Left lung (tissue), 1 donor: ENCODE results near the genes STARD3 and PGAP3.

DNA sequence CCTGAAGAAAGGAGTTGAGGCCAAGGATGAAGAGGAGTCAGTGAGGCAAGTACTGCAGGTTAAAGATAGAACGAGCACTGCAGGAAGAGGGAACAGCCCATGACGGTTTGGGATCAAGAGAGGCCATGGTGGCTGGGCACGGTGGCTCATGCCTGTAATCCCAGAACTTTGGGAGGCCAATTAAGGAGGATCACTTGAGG lies 19.0 kb downstream of the PSMB3 start:
- PRO-cap = unidirectional peak, plus-strand start at position 73 of the sequence

DNA sequence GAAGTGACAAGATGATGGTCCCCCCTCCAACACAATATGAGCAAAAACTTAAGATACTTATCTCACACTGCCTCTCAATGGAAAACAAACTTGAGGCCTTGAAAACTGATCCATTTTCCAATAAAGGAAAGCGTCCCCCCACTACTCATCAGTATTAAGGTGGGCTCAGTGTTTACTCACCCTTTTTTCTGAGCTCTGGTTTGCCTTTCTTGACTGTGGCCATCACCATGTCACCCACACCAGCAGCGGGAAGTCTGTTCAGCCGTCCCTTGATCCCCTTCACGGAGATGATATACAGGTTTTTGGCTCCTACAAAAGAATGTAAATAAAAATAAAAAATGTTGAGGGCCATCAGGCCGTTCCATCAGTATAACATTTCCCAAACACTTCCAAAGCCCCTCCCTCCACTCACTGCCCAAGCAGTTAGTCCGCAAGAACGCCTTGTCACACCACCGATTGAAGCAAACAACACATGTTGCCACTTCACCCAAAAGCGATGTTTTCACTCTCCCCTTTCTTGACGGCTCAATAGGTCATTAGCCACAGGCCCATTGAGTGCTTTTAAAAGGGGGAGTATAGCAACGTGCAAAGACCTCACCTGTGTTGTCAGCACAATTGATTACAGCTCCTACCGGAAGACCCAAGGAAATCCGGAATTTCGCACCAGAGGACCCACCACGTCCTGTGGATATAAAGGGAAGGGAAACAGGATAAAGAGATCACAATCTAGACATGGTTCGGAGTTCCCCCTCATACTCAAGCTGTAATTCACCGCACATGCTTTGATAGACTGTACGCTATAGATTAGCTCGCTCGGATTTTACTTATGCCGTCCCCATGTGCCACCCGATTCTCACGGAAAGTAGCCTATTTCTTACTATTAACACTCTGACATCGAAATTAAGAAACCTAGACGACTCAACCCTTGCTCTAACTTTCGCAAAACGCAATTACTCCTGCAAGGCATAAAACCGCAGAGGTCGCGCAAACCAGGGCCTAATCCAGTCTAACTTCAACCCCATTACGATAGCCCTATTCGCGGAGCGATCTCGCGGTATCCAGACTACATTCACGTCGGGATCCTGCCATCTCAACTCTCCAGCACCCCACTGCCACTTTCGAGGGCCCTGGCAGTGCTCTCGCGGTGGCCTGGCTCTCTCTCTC lies 715 bp downstream of the RPL23 start:
- PRO-cap = unidirectional peak, minus-strand start at position 150 of the sequence; bidirectional peak, plus-strand start at position 1,115 of the sequence, minus-strand start at position 1,073 of the sequence

GRCh38 chr17:38867129-38867788 lies 2.6 kb upstream of the LASP1 start:
- PRO-cap = unidirectional peak, plus-strand start at chr17:38867644

- PRO-cap = bidirectional peak, plus-strand start at chr17:38869462, minus-strand start at chr17:38869078
Observed at GRCh38 chr17:38869147-38869739, 615 bp upstream of the LASP1 start.

GRCh38 chr17:38879732-38880364 lies 10.0 kb downstream of the LASP1 start:
- PRO-cap = no peak

DNA sequence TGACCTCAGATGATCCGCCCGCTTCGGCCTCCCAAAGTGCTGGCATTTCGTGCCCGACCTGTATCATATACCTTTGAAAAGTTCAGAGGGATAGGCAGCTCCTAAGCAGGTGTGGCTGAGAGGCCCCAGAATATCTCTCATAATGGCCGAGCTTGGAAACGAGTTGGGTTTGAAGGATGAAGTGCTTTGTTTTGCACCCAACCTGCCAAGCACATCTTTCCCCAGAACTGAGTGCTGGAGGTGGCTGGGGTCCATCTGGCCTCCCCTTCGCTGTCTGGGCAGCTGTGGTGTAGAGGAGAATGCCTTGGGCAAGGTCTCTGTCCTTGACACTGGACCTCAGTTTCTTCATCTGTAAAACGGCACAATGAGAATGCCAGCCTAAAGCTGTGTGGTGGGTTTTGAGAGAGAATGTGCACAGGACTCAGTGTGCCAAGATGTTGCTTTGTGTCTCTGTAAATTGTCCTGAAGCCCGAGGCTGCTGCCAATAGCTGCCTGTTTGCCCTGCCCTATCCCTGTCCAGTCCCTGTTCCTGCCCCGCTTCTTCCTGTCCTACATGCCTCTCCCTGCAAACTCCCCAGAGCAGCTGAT lies 15.2 kb downstream of the LASP1 start:
- PRO-cap = no peak

DNA sequence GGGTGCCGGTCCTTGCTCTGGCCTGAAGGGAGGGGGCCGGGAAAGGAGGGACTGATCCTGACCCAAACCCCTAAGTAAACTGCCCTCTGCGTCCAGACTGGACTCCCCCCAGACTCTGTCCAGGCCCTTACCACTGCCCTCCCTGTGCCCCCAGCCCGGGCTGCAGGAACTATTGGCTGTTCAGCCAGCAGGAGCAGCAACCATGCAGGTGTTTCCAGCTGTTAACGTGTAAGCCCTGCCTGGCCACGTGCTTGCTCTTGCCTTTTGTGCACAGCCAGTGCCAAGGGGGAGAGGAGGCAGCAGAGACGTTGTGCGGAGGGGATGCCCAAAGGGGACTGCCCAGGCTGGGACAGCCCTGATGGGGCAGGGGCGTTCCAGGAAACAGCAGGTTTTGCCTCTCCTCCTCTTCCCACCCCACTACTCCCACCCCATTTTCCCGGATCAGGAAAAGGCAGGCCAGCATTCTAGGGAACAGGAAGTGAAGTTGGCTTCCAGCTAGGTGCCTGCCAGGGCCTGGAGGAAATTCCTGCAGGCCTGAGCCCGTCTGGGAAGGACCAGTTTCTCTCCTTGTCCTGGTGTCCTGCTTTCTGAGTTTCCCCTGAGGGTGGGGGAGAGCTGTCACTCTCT lies 38.8 kb downstream of the LASP1 start:
- PRO-cap = unidirectional peak, plus-strand start at position 307 of the sequence

DNA sequence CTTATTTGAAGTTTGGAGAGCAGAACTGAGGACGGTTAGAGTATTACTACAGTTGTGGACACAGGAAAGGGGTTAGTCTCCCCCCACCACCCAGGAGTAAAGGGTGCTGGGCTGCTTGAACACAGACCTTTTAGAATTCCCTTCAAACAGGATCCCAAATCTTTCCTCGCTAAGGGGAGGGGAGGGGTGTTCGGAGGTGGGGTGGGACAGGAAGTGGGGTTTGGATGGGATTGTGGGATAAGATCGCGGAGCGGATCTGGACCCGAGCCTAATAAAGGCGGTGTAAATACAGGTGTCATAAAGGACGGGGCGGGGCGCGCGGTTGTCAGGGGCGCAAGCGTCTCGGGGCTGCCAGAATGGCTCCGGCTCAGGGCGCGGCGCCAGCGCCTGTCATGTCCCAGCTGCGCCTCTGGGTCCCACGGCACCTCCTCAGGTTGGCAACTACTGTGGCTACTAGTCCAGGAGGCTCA lies 59.8 kb upstream of the FBXO47 start:
- PRO-cap = unidirectional peak, plus-strand start at position 354 of the sequence

GRCh38 chr17:39191736-39192156 lies 5.7 kb downstream of the CACNB1 start:
- PRO-cap = no peak

DNA sequence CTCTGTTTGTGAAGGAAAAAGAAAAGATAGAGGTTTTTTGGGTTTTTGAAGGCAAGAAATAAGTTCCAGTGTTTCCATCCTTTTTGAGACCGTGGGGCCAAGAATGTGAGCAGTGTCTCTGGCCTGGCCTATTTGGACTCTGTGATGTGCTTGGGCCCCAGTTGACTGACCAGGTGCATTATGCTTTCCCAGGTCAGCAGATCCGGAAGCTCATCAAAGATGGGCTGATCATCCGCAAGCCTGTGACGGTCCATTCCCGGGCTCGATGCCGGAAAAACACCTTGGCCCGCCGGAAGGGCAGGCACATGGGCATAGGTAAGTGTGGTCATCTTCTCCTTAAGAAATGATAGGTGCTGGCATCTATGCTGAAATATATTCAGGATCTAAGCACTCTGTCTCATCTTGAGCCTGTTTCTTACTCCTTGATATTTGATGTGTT lies 2.1 kb downstream of the RPL19 start:
- PRO-cap = no peak

- PRO-cap = bidirectional peak, plus-strand start at chr17:39632366, minus-strand start at chr17:39632364
Observed at GRCh38 chr17:39631990-39633077, 4.6 kb upstream of the STARD3 start.

- PRO-cap = bidirectional peak, plus-strand start at chr17:39637165, minus-strand start at chr17:39637020
Observed at GRCh38 chr17:39636907-39638098, at the start of gene STARD3. Gene STARD3 (plus strand): TSS chr17:39637144.

DNA sequence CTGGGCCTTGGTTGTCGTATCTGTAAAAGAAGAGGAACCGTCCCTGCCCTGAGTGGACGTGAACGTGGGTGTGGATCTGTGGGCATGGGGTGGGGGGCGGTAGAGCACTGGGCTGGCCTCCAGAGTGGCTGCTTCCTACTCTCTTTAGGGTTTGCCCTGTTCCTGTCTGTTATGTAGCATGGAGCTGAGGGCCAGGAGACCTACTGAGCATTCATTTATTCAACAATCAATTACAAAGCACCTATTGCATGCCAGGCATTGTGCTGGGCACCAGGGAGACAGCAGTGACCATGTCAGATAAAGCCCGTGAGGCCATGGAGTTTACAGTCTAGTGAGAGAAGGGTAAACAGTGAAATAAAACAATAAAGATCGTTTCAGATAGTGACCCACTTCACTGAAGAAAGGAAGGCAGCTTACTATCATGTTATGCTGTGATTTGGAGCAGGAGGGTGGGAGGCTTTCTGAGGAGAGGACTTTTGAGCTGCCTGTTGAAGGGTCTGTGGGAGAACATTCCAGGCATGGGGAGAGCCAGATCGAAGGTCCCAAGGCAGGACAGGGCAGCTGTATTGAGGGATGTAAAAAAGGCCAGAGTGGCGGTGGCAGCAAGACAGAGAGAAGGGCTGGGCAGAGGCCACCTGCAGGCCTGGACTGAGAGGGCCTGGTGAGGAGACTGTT lies 12.9 kb upstream of the TCAP start:
- PRO-cap = no peak

DNA sequence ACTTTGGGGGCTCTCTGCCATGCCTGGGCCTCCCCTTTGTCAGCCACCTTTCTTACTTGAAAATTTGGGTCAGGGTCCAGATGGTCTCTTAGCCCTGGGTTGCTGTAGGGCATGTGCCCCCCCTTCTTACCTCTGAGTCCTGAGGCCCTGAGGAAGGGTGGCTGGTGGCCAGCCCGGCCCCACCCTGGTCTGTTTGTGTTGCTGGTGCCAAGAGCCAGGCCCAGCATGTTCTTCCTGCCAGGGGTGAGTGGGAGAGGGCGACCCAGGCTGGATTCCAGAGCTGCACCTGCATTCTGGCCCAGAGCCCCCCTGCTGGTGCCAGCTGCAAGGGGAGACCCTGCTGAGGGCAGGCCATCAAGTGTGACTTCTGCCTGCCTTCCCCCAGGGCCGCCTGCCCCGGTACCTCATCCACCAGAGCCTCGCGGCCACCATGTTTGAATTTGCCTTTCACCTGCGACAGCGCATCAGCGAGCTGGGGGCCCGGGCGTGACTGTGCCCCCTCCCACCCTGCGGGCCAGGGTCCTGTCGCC lies 2.7 kb upstream of the TCAP start:
- PRO-cap = no peak

DNA sequence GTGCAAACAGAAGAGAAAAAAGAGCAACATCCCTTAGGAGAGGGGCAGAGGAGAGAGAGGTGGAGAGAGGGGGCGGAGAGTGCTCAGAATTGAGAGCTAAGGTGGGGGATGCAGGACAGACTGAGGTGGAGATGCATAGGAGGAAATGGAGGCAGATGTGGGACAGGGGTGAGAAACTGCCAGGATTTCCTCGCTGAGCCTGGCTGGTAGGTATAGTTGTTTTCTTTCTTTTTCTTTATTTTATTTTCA lies 487 bp downstream of the PNMT start:
- PRO-cap = no peak

DNA sequence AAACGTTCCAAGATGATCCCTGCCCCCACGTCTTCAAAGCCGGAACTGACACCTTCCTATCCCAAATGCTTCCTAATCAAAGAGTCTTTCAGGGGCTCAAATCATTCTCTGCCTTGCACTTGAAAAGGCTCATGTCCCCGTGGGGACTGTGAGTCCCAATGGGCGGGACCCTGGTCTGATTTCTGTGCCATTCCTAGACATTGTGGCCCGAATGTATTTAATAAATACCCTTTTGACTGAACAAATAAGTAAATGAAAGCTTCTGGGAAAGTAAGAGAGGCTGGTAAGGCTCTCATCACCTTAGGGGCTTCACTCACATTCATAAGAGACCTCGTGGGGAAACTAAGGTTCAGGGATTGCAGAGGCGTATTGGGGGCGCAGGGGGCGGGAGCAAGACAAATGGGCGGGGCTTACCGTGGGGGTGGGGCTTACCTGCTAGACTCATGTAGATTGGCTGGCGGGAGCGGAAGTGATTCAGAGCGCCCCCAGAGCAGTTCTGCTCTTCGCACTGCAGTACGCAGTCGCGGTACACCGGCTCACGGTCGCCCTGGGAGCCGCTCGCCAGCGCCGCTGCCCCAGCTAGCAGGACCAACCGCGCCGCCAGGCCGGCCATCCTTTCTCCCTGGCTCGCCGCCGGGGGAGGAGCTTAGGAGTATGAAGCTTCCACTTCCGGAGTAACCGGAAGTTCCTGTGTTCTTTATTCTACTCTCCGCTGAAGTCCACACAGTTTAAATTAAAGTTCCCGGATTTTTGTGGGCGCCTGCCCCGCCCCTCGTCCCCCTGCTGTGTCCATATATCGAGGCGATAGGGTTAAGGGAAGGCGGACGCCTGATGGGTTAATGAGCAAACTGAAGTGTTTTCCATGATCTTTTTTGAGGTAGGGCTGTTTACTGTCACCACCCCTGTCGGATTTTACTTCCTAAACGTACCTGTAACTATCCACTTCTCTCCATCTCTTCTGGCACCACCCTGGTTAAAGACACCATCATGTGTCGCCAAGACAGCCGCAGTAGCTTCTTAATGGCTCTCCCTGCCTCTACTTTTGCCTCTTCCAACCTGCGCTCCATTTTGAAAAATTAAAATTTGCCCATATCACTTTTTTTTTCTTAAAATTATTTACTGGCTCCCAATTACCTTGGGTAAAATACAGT lies at the start of gene PGAP3:
Gene PGAP3, minus strand, starts transcription at position 656 of the 1,151 bp plus-strand sequence.
- PRO-cap = bidirectional peak, plus-strand start at position 700 of the sequence, minus-strand start at position 621 of the sequence

DNA sequence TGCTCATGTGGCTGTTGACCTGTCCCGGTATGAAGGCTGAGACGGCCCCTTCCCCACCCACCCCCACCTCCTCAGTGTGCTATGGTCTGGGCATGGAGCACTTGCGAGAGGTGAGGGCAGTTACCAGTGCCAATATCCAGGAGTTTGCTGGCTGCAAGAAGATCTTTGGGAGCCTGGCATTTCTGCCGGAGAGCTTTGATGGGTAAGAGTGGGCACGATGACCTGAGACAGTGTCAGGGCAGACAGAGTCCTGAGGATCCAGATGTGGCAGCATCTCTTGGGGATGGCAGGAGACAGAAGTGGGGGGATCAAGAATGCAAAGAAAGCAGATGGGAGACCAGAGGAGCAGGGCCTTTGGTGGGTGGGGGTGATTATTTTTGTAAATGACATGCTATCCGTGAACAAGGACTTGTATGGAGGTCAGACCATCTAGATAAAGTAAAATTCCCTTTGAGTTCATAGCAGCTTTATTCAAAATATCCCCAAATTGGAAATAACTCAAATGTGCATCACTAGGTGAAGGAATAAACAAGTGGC lies 12.5 kb downstream of the ERBB2 start:
- PRO-cap = no peak

- PRO-cap = no peak
Observed at GRCh38 chr17:39713675-39713875, 13.7 kb downstream of the ERBB2 start.

- PRO-cap = bidirectional peak, plus-strand start at chr17:39739481, minus-strand start at chr17:39739220
Observed at GRCh38 chr17:39739036-39739879, 1.5 kb downstream of the GRB7 start.

GRCh38 chr17:39739880-39740959 lies 2.5 kb downstream of the GRB7 start:
- PRO-cap = no peak